ENCODE results near the gene SYNDIG1L.

DNA sequence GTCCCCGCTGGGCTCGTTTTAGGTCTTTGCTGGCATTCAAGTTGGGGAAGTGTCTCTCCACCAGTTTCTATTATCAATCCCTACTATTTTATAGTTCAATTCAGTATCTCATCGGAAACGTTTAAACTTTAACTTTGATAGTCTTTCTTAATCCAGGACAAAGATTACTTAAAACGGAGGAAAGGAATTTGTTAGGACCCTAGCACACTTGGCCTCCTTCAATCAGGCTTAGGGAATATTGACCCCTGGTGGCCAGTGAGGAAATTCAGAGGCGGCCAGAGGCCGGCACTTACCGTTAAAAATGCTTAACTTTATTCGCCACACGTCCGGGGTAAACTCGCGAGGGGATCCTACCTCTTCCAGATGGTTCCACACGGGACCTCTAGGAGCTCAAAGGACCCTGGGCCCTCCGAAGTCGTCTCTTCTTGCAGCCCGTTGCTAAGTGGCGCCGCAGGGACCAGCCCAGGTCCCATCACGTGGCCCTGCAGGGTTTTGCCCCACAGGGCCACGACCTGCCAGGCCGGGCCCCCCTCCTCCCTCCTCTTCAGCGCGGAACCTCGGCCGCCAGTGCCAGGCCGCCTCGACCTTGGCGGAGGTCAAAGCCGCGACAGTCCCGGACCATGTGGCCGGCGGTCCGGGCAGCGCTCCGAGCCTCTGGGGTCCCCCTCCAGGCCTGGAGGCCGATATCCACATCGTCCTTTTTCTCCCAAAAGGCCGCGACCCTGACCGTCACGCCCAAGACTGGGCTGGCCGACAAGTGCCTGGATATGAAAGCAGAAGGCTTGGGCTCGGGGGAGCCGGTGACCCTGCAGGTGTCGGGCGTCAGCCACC, 11.2 kb upstream of the DNAL1 start:
- PRO-cap = no peak

- PRO-cap = no peak
Observed at GRCh38 chr14:73717964-73718431, 3.8 kb upstream of the PNMA1 start.

- PRO-cap = no peak
Observed at GRCh38 chr14:73726508-73727053, 12.4 kb upstream of the PNMA1 start.

- PRO-cap = no peak
Observed at GRCh38 chr14:73741298-73742463, 18.4 kb downstream of the MIDEAS start.

GRCh38 chr14:73758303-73759238, 1.5 kb downstream of the MIDEAS start:
- PRO-cap = bidirectional peak, plus-strand start at chr14:73758737, minus-strand start at chr14:73758601

DNA sequence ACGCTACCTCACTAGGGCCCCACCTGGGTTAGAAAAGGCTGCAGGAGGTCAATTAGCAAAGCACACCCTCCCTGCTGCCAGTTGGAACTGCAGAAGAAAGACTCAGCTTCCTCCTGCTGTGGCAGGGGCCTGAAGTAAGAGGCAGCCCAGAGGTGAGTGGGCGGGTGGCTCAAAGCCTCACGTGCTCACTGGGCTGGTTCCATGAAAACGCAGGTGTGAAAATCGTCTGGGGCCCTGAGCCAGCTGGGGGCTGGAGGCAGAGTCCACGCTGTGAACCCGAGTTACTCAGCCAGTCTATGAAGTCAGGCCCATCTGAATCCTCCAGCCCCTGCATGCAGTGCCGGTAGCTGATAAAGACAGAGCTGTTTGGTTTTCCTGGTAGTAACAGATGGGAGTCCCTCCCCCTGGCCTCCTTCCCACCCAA, 11.7 kb upstream of the MIDEAS start:
- PRO-cap = no peak

DNA sequence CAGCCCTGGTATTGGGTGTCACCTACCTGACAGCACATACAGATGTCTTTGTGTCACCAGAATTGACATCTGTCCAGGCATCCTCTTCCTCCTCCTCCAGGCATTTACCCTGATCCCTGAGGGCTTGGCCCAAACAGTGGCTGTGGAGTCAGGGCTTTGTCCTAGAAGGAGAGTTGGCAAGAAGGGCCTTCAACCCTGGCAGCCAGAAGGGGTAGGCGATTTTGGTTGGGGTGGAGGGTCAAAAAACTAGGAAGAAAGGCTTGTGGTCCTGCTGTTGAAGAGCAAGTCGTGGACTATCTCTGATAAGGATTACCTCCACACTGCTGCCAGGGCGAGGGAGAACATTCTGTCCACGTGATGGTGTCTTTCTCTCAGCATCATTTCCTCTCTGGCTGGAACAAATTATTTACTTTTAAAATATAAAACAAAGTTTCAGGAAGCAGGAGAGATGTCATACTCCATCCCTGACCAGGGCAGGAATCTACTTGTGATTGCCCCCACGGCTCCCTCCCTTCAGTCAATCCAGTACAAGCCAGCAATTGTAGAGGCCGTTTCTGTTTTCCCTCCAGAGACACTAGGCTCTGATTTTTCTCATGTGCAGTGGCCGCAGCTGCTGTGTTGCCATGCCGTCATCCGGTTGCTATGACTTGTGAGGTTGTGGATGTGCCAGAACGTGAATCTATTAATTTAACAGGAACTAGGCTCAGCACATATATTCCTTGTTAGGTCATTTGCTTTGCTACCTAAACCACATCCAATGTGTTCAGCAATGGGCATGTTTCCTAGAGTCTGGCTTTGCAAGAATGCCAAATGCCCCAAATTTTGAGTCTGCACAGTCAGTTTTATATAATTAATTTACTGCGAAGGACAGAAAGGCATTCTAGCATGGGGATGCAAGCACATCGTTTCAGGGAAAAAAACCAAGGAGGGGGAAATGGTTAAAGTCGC, 30.0 kb upstream of the MIDEAS start:
- PRO-cap = no peak

DNA sequence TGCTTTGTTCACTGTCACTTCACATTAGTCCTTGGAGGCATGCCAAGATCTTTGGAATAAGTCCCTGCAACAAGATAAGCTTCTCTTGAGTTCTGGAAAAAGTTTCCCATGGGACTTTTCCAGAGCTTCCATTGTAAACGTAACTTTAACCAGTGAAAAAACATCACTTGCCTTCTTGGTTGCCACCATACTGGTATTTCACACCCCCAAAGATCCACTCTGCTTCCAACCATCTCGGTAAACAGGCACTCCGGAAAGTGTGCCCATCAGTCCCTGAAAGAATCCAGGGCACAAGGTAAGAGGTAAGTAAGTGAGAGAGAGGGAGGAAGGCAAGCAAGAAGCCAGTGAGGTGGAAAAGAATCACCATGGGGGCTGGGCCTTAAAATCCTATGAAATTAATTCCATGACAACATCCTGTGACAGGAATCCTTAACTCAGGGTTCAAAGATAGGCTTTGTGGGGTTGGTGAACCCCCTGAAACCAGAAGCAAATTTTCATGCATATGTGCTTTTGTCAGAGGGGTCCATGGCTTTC, 23.7 kb downstream of the COQ6 start:
- PRO-cap = no peak

DNA sequence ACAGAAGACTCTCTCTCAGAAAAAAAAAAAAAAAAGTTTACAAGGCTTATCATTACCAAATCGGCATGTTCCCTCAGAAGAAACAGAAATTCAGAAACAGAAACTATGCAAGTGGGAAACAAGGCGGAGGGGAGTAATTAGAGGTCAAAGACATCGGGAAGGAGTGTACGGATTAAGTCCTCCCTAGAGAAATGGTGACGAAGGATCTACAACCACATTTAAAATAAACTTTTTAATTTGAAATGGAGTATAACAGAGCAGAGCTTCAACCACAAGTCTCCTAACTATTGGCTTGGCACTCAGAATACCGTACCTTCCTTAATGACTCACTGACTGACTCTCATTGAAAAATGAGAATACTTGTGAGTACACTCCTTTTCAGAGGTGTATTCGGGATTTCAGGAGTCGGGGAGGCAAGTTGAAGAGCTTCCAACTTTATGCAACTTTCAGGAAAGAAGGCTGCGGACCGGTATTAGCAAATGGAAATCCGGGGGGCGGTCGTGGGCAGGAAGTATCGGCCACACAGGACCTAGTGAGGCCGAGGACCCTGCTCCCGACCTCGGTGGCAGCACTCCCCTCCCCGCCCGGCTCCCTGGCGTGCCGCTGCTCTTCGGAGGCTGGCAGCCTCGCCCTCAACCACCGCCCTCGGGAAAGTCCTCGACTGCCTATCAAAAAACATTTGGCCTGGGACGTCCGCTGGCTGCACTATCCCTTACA, 769 bp downstream of the ENTPD5 start:
- PRO-cap = no peak

- PRO-cap = no peak
Observed at GRCh38 chr14:74019687-74020181, 585 bp downstream of the BBOF1 start.

DNA sequence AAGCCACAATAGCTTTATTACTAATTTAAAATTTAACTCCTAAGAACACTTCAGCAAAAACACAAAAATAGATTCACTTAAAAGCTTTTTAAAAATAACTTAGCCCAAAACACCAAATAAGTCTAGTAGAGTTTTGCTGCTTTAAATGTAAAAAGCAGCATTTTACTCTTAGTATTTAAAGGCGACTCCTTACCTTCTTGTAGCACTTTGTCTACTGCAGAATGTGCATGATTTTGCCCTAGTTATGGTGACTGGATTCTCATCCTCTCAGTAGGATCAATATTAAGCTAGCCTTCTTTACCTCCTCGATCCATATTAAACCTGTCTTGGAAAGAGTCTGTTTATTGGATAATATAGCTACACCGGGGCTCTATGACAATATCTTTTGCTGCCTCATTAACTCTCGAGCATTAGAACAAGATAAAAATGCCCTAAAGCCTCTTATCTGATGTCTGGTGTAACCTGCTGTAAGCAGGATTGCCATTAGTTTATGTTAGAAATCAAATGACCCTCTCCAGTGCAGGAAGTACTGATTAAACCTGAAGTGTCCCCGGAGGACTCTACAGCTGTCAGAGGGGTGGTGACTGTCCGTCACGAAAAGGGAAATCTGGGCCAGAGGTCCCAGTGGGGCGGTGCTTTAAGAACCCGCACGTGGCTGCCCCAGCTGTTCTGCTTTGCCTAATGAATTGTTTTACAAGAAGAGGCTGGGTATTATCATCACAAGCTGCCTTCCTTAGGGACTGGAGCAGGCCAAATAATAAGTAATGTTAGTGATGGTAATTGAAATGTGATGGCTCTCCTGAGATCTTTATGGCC, 55.5 kb downstream of the LIN52 start:
- PRO-cap = no peak

DNA sequence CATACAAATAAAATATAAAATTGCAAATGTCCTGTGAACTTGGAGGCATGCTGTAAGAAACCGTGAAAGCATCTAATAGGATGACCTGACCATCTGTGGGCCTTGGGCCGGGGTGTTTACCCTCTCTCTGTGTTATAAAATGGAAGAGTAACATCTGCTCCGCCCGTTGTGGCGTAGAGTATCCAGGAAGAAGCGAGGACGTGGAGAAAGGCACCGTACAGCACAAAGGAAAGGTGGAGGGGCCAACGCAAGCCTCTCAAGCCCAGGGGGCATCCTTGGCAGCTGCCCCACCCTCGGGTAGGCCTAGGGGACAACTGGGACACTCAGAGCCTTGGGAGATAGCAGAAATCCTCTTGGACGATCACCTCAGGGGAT, 26.1 kb downstream of the VSX2 start:
- PRO-cap = no peak

GRCh38 chr14:74402726-74403306, 23.2 kb downstream of the SYNDIG1L start:
- PRO-cap = no peak

GRCh38 chr14:74425930-74426368, at the start of gene SYNDIG1L:
Gene SYNDIG1L, minus strand, starts transcription at chr14:74426210.
- PRO-cap = no peak

DNA sequence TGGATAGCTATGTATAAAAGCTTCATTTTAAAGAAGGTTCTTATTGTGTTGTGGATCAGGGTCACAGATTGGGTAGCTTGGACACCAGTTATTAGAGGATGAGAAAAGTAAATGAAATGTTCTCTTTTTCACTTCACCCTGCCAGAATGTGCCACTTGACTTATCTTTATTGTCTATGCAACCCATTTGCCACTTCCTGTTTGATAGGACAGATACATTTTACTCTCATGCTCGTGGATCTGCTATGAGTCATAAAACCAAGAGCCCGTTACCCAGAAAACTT, 1.7 kb downstream of the ISCA2 start:
- PRO-cap = no peak

DNA sequence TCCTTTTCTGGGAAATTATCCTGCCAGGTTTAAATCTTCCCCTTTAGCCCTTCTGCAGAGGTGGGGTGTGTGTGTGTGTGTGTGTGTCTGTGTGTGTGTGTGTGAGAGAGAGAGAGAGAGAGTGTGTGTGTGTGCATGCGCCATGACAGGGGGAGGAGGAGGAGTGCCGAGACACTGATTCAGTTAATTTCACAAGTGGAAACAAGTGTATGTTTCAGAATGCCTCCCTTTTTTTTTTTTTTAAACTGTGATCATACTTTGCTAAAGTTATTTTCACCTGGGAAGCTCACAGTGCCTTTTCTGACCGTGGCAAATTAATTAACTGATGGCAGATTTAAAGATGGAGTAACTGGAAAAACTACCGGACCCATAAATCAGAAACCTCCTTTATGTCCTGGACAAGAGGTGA, 39.8 kb downstream of the LTBP2 start:
- PRO-cap = no peak

DNA sequence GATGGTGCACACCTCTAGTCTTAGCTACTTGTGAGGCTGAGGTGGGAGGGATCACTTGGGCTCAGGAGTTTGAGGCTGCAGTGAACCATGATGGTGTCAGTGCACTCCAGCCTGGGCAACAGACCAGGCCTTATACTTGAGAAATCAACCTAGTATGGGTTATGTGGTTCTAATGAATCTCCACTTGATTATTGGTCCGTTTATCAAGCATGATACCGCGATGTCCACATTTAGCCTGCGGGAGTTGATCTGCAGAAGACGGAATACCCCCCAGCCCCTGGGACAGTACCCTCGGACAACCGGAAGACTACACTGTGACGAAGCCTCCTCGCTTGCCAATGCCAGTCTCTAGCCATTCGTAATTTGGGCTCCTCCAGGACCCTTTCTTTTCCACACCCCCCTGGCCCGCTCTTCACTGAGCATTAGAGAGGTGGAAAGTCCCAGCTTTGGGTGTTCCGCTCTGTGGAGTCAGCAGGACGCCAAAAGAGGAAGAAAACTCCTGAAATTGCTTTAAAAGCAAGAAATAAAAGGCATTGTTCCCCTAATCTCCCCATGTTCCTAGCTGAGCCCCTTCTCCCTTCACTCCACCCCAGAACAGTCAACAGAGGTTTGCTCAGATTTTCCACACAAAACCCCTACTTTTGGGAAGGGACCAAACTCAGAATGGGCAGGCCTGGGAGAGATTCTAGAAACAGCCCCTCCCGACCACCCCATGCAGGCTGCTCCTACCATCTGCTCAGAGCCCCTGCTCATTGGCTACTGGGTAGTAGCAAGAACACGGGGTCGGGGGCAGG, 19.3 kb downstream of the LTBP2 start:
- PRO-cap = no peak

- PRO-cap = no peak
Observed at GRCh38 chr14:74672529-74673216, 40.2 kb downstream of the AREL1 start.

DNA sequence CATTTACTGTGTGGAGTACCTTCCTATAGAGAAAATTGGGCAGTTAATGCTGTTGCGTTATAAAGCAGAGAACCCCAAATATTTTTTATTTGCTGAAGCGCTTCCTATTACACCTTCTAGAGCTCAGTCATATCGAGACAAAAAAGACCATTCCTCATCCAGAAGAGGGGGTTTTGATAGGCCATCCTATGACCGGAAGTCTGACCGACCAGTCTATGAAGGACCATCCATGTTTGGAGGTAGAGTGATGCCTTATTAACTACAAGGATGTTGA, 48.3 kb downstream of the YLPM1 start:
- PRO-cap = no peak

GRCh38 chr14:74812482-74812877, 49.4 kb downstream of the YLPM1 start:
- PRO-cap = no peak